Sciatic nerve (tissue), 1 donor: ENCODE measurements around a stretch of chr13.

DNA sequence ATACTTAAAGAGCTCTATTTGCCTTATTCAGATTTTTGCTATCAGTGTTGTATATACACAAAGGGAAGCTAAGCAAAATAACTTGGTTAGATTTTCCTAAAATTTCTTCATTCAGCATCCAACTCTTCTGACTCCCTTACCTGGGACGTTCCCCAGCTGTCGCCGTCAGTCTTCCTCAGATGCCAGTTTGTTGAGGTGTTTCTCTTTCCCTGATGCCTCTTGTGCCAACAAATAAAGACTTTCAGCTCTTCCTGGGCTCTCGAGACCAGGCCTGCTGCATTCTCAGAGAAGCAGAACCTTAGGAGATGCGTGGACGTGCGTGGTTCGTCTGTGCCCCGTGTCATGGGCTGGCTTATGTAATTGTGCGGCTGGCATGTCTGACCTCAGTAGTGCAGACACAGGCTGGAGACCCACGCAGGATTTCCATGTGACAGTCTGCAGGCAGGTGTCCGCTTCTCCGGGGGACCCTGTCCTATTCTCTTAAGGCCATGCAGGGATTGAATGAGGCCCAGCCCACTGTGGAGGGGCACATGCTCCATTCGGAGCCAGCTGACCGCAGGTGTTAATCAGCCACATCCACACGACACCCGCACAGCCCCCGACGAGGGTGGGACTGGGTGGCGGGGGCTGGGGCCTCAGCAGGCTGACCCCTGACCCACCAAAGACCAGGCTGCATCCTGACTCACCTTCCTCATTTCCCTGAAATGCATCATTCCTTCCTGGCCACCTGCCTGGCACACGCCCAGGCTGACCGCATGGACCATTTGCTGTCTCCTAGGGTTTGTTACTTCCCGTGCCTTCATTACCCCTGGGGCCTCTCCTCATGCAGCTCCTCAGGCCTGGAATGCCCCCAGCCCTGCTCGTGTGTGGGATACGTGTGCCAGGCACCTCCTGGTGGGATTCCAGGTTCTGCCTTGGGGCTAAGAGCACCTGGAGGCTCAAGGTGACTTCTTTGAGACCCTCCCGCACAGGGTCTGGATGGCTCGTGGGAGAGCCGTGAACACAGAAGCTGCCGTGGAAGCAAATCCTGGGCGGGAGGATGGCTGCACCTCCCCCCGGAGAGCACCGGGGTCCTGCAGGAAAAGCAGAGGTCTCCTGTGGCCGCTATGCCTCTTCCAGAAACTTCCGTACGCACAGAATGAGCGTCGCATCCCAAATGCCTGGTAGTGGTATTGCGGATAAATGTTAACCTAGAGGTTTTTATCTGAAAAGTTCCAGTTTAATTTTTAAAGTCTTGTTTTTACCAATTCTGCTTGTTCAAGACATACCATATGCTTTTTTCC, 10.7 kb upstream of the MCF2L start:
- PRO-cap = bidirectional peak, plus-strand start at position 1,118 of the sequence, minus-strand start at position 1,086 of the sequence

DNA sequence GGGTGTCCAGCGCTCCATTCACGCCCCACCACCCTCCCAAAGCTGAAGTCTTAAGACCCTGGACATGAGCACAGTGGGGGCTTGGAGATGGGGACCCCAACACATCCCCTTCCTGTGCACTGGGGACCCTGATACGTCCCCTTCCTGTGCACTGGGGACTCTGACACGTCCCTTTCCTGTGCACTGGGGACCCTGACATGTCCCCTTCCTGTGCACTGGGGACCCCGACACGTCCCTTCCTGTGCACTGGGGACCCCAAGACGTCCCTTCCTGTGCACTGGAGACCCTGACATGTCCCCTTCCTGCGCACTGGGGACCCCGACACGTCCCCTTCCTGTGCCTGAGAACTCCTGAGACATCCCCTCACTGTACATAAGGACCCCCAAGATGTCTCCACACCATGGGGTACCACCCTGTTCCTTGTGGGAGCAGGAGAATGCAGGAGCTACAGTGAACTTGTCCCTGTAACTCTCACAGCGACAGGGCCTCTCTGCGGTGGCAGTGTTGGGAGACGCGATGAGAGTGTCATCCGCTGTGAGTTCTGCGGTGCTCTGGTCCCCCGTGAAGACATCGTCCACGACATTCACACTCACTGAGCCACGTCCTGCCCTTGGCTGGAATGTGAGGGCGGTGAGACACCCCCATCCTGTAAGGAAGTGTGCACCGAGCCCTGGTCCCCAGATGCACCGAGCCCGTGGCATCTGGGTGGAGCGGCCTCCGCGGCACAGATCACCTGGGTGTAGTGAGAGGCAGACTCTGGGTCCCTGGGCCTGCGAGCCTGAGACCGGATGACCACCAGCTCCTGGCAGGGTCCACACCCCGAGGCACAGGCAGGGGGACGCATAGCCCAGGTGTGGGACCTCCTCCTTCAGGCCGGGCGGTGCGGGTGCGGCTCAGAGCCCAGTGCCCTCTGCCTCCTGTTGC, 12.1 kb downstream of the MCF2L start:
- PRO-cap = bidirectional peak, plus-strand start at position 680 of the sequence, minus-strand start at position 594 of the sequence

- PRO-cap = no peak
Observed at GRCh38 chr13:112984934-112985601, 16.1 kb downstream of the MCF2L start.

DNA sequence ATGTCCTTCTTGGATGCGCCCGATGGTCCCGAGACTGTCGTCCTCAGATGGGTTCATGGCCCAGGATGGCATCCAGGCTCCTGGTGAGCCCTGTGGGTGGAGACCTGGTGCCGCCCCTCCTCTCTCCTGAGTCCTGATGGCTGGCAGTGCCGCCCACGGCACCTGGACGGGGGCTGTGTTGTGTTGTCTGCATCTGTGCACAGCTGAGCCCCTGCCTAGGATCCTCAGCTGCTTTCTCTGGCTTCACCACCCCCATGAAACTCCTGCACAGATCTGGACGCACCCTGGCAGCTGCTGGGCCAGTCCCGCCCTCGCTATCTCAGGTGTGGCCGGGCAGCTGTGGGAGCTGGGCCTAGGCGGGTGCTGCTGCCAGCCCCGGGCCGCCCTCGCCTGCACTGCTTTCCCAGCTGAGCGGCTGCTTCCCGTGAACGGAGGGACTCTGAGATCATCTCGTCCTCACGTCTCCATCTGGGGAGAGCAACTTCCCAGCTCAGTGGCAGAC, 27.7 kb downstream of the MCF2L start:
- PRO-cap = no peak

DNA sequence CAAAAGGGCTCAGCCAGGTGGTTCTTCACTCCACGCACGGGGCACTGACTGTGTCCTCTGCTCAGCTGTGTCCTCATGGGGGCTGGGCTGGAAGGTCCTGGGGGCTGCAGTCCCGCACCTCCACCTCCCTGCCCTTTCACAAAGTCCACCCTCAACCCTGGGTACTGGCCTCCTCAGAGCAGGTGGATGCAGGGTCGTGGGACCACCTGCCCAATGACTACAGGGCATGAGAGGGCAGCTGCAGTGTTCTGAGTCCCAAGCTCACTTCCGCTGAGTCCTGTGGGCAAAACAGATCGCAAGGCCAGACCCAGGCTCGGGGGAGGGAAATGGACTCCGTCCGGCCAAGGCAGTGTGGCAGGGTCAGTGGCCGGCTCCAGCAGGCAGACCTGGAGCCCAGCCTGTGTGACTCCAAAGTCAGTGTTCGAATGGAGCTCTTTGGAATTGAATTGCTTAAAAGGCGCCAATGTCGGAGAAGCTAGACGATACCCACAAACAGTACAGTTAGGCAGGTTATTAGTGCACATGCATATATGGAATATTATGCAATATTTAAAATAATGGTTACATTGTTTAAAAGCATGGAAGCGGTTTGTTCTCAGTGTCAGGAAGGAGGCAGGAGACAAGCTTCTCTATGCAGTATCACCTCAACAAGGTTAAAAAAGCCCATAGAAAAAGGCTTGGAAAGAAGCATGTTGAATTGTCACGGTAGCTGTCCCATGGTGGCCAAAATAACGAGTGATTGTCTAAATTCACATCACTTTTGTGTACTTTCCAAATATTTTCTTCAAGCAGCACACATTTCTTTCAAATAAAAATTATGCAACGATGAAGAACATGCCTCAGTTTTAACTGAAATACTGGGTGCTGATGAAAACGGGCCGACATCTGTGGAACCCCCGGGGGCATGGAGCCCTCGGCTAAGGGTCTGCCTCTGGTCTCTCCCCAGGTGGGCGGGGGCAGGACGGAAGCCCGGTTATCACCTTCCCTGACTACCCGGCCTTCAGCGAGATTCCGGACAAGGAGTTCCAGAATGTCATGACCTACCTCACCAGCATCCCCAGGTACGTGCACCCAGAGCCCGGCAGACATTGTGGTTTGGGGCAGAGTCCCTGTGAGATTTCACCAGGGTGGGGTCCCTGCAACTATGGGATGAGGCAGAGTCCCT, 55.1 kb downstream of the MCF2L start:
- PRO-cap = no peak

DNA sequence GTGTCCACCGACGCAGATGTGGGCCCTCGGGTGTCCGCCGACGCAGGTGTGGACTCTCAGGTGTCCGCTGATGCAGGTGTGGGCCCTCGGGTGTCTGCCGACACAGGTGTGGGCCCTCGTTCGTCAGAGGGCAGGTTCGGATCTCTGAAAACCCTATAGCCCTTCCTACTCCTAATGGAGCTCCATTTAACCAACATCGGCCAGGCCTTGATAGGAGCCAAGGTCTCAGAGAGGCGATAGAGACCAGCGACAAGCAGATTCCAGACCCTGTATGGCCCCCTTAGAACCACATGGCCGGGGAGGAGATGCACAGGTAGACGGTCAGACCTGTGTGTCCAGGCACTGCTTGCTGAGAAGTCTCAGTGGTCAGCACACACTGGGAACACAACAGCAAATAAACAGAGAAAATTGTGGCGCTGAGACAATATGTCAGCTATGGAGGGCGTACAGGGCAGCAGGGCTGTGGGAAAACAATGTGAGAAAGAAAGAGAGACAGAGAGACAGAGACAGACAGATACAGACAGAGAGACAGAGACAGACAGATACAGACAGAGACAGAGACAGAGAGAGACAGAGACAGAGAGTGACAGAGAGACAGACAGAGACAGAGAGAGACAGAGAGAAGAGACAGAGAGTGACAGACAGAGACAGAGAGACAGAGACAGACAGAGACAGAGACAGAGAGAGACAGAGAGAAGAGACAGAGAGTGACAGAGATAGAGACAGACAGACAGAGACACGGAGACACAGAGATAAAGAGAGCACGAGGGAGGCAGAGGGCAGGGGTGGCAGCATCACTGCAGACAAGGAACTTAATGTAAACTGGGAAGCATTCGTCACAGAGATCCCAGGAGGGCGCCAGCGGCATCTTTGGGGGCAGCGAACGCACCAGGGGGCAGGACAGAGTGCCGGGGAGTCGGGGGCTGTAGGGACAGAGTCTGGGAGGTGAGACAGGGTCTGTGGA, 61.8 kb downstream of the MCF2L start:
- PRO-cap = no peak

- PRO-cap = bidirectional peak, plus-strand start at chr13:113065456, minus-strand start at chr13:113065453
Observed at GRCh38 chr13:113065277-113065892, 40.2 kb upstream of the F7 start.

DNA sequence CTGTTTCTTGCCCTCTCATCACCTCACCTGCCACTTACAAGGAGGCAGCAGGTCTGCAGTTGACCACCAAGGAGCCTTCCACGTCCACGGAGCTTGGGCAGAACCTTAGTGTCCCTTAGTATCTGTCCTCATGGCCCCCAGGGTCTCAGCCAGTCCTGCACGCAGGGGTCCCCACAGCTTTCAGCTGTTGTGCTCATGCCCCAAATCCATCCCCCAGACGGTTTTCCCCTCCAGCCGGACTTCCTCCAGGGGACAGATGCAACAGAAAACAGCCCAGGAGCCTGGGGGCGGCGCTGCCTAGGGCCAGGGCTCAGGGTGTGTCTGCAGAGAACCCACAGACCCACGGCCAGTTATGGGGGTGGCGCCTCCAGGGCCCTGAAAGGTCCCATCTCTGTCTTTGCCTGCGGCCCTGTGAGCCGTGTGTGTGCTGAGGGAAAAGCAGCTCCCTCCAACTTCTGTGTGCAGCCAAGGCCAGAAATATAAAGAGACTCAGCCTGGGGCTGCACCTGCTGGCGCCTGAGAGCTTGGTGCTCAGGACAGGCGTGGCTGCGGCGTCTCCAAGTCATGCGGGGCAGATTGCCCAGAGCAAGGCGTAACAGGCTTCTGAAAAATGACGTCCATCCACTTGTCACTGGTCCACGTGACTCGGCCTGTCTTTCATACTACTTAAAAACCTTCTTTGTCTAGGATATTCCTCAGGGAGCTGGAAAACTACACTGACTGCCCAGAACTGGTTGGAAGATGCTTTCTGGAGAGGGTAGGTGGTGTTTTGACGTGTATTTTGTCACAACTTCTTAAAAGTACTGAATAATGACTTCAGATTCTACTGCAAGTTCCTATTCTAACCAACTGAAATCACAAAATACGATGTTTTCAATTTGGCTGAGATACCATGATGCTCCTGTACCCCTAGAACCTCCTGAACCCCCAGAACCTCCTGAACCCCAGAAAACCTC, 22.0 kb upstream of the F7 start:
- PRO-cap = no peak

- PRO-cap = no peak
Observed at GRCh38 chr13:113096901-113097256, 8.7 kb upstream of the F7 start.

GRCh38 chr13:113141535-113142002, 16.9 kb upstream of the PROZ start:
- PRO-cap = no peak

DNA sequence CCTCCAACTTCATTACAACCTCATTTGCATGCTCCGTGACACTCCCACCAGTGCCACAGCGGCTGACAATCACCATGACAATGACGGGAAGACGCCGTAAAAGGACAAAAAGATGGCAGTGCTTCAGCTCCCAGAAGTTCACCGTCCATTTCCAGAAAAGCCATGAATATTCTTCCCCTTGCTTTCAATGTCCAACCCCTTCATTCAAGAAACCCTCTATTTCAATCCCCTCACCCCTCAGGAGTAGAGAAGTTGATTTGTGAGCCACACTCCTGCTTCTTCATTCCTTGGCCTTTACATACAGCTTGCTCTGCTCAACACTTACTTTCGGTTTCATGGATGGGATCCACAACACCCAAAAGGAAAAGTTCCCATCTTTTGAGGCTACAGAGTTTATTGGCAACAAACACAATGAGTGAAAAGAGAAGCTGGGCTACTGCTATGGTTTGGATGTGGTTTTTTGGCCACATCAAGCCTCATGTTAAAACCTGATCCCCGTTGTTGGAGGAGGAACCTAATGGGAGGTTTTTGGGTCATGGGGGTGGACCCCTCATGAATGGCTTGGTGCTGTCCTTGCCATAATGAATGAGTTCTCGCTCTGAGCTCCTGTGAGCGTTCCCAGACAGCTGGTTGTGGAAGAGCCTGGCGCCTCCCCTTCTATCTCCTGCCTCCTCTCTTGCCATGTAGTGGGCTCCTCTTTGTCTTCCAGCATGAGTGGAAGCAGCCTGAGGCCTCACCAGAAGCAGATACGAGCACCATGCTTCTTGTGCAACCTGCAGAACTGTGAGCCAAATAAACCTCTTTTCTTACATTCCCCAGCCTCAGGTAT, 19.8 kb downstream of the PCID2 start:
- PRO-cap = no peak

DNA sequence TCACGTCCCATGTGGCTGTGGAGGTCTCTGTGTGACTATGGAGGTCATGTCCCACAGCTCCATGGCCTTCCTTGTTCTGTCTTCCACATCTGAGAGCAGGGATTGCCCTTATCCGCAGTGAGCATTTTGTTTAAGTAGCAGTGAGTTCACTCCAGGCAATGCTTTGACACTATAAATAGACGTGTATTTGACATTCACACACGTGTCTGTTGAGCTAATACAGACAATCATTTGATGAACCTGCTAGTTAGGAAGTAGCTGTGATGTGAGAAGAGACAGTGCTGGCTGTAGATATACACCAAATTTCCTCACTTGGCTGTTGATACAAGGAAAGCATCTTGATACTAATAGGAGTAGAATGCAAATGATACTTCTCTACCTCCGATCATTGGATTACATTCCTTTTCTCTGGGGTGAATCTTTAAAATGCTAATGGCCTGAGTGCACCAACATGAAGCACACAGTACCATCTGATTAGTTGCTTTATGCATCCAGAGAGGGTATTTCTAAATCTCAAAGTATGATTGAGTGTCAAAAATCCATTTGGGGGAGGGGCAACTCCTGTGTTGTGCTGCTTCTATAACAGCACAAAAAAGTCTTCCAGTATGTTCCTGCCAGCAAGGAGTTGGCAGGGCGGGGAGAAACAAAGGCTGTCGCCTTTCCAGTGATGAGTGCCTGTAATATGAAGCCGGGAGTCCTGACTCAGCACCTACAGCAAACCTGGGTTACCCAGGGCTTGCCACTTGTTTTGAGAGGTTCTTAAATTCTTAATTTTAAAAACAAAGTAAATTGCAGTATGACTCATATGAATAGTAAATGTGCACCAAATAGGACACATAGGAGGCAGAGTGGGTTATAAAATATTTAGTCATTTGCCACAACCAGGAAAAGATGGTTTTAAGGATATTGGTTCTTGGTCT, 7.0 kb downstream of the CUL4A start:
- PRO-cap = no peak

DNA sequence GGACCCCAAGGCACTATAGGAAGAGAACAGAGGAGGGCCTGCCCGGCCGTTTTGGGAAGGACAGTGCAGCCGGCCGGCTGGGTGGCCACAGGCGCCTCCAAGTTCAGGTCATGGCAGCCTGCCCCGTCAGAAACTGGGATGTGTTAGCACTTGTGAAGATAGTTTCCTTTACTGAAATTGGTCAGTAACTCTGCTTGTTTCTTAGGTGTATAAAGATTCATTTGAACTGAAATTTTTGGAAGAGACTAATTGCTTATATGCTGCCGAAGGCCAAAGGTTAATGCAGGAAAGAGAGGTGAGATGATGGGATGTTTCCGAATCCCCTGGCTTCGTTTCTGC, 24.2 kb downstream of the CUL4A start:
- PRO-cap = no peak

GRCh38 chr13:113239062-113239765, 29.8 kb downstream of the CUL4A start:
- PRO-cap = no peak

- PRO-cap = no peak
Observed at GRCh38 chr13:113258410-113259069, 38.5 kb upstream of the LAMP1 start.

- PRO-cap = no peak
Observed at GRCh38 chr13:113326950-113328144, 30.3 kb downstream of the LAMP1 start.

- PRO-cap = no peak
Observed at GRCh38 chr13:113351275-113352022, 12.5 kb downstream of the GRTP1 start.

GRCh38 chr13:113483330-113484363, 6.9 kb downstream of the DCUN1D2 start:
- PRO-cap = no peak

DNA sequence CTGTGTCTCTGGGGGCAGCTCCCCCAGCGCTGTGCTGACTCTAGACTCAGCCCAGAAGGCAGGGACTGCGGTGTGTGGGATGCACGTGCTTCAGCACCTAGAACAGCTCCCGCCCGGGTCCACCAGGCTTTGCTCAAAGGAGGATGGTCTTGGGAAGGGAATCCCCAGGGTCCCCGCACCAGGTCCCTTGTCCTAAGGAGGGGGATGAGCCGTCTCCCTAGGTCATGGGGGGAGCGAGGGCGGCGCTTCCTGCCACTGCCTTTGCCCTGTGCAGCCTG, 18.4 kb downstream of the TMEM255B start:
- PRO-cap = no peak

DNA sequence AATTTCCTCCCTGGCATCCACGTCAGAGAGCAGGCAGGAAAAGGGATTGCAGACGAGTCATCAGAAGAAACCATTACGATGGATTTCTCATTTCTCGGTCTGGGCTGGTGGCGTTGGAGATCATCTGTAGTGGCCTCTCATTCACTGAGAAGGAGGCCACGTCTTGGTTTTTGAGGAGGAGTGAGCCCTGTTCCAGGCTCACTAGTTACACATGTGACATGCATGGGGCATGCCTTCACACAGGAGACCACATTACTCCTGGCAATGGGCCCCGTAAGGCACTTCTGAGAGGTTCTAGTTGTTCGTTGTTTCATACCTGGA, 27.7 kb downstream of the TMEM255B start:
- PRO-cap = no peak